Cytotoxic T cell (primary cell): ENCODE data around the gene TMEM132D.

- PRO-cap, 2 experiments, result no peak in any of the 2 experiments
Observed at GRCh38 chr12:128365525-128366440, 98.8 kb downstream of the TMEM132C start.

DNA sequence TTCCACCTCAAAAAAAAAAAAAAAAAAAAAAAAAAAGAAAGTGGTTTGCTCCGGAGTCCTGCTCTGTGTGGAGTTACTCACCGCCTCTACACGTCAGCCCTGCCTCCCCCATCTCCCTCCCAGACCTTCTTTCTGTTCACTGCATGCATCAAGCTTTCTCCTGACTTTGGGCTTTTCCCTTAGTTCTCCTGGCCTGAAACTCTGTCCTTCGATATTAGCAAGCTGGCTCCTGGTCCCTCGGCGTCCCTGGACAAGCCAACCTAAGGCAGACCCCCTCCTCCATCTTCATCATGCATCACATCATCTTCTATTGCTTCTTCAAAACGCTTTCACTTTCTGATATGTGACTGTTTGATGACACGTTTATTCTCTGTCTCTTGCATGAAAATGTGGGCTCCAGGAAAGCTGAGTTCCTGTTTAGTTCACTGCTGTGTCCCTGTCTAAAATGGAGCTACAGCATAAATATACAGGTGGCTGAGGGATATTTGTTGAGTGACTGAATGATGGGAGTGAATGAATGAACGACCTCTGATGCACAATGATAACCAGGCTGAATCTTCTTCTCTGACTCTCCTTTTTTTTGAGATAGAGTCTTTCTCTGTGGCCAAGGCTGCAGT is 40.5 kb downstream of the SLC15A4 start:
- PRO-cap, 2 experiments, result peak in 2 of 2 experiments; most common plus-strand start position 73 of the sequence (in 2); most common minus-strand start position 312 of the sequence (in 2)

DNA sequence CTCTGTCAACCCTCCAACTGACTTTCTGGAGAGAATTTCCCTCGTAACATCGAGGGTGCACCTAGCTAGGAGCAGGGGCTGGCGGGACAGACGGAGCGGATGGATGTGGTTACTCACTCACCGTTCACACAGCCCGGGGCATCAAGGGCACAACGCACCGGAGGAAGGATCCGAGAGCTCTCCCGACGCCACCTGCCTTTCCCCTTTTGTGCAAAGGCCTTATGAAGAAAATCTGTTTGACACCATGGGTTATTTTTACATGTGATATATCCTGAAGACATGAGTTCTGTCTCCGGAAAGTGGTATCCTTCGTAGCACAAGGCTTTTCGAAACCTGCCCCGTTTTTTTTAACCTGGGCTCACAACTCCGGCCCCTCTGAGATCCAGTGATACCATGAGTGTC is 31.3 kb downstream of the SLC15A4 start:
- PRO-cap, 2 experiments, result no peak in any of the 2 experiments

- PRO-cap, 2 experiments, result no peak in any of the 2 experiments
Observed at GRCh38 chr12:128829596-128830409, 6.0 kb upstream of the SLC15A4 start.

GRCh38 chr12:128830410-128831078 is 6.8 kb upstream of the SLC15A4 start:
- PRO-cap, 2 experiments, result no peak in any of the 2 experiments

GRCh38 chr12:129780116-129780380 is 123.8 kb downstream of the TMEM132D start:
- PRO-cap, 2 experiments, result peak in 1 of 2 experiments; most common minus-strand start chr12:129780169 (in 1)

DNA sequence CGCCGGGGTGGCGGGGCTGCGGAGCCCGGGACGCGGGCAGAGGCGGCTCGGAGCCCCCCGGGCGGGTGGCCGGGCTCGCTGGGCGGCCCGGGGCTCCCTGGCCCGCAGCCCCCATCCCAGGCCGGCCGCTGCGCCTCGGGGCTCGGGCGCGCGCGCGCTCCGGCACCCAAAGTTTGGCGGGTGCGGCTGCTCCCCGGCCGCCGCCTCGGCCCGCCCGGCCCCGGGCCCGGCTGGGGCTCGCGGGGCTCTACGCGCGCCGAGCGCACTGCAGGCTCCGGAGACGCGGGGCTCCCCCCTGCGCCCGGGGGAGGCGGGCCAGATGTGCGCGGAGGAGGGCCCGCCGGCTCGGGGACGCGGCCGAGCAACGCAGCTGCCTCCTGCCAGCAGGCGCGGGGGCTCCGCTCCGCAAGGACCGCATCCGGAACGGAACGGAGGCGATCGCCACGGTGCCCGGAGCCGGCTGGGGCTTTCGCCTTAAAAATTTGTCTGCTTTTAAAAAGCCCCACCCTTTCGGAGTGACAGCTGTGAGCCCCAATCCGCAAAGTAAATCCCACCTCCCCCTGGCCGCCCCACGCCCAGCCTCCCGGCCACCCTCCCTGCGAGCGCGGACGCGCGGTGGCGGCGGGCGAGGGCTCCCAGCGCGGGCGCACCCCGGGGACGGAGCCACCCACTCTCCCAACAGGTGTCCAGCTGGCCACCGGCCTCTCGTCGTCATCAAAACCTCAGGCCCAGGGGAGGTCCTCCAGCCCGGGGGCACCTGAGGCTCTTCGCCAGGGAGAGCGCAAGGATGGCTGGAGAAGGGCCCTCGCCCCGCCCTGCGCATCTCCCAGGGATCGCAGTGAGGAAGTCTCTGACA is at the start of gene TMEM132D:
Gene TMEM132D, minus strand, starts transcription at position 267 of the 856 bp plus-strand sequence.
- PRO-cap, 2 experiments, result no peak in any of the 2 experiments

- PRO-cap, 2 experiments, result no peak in any of the 2 experiments
Observed at GRCh38 chr12:130097578-130098614, 64.4 kb upstream of the FZD10 start.

DNA sequence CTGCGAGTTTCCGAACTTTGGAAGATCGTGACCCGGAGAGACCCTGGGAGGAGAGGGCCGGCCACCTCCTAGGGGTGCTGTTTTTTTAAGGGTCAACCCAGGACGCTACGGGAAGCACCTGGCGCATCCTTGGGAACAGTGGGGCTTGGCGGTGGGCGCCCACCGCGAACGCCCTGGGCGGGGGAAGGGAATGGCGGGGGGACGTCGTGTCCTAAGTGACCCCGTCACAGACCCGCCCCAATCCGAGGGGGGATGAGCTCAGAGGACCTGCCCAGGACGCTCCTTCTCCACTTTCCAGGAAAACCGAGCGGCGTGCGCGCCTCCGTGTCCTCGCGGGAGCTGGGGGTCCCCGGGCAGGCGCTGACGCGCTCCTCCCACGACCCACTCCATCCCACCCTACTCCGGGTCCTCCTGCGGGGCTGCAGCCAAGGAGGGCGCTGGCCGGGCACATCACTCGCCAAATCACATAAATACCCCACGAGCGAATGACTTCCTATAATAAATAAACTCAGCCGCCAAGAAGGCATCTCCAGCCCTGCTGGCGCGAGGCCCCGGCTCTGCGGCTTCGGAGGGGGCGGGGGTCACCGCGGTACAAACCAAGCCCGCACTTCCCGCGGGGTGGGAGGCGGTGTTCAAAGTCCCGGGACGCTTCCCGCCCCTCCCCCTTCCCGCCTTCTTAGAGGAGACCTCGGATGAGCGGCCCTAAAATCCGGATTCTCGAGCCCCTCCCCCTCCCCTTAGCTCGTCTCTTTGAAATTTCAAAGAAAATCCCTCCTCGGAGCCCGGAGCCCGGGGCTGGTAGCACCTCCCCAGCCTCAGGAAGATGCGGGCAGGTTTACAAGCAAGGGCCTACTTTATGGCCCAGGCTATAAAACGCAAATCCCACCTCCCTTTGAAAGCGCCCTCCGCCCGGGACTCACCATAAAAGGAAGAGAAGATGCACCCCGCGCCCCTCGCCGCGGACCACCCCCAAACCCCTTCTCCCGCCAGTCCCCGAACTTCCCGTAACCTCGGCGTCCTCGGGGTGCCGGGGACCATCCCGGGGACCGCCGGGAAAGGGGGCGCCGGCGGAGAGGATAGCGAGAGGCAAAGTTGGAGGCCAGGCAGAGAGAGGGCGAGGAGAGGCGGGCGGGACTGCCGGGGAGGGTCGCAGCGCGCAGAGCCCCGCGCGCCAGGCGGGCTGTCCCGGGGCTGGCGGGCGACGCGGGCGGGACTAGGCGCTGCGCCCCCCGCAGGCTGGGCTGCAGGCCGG is 796 bp upstream of the FZD10 start:
- PRO-cap, 2 experiments, result no peak in any of the 2 experiments

DNA sequence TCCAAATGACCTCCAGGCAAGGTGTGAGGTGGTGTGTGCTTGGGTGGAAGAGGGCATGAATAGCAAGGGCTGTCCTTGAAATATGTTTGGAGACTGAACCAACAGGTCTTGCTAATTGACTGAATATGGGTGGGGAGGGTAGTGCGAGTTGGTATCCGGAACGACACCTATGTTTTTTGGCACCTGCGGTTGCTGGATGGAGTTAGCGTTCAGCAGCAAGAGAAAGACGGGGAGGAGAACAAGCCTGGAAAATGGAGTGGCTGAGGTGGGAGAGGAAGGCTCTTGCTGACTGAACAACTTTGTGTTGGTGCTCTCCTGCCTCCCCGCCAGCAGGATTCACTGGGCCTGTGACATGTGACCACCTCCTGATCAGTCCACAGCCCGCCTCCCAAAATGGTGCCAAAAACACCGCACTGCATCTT is 84.0 kb upstream of the PIWIL1 start:
- PRO-cap, 2 experiments, result no peak in any of the 2 experiments

GRCh38 chr12:130633604-130634332 is 82.3 kb downstream of the RIMBP2 start:
- PRO-cap, 2 experiments, result no peak in any of the 2 experiments

DNA sequence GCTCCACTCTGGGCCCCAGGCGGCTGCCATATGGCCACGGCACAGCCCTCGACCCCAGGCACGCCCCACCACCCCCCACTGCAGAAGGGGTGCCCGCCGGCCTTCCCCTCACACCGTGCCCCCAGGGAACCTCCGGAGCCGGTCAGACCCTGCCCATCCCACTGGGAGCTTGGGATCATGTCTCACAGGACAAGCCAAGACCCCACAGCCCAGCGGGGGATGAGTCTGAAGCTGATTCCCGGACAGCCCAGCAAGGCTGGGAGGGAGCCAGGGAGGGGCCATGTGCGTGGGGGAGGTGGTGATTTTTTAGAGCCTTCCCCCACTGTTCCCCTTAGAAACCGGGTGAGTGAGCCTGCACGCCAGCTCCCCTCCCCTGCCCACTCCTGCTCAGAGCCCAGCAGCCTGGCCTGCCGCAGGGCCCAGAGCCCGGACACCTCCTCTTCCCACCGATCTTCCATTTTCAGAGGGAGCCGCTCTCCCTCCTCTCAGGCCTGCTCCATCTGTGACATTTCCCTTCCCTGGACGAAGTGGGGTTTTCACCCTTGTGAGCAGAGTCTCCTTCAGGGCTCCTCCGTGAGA is 1.4 kb downstream of the RIMBP2 start:
- PRO-cap, 2 experiments, result no peak in any of the 2 experiments

GRCh38 chr12:130952452-130953074 is 1.1 kb upstream of the ADGRD1 start:
- PRO-cap, 2 experiments, result no peak in any of the 2 experiments

DNA sequence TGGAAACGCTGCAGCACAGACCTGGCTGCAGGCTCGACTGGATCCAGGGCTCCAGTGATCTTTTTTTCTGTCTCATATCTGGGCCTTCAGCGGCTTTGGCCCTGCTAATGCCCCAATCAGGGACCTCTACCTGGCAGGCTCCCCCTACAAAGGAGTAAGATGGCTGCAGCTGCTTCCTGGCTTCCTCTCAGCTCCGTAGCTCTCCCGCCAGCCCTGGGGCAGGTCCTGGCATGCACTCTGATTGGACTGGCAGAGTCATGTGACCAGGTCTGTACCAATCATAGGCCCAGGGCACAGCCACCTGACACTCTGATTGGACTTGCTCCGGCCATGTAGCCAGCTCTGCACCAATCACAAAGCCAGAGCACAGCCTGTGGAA is 210.3 kb downstream of the ADGRD1 start:
- PRO-cap, 2 experiments, result no peak in any of the 2 experiments

- PRO-cap, 2 experiments, result no peak in any of the 2 experiments
Observed at GRCh38 chr12:131242767-131243381, 289.2 kb downstream of the ADGRD1 start.

- PRO-cap, 2 experiments, result no peak in any of the 2 experiments
Observed at GRCh38 chr12:131474331-131474814, 236.5 kb upstream of the SFSWAP start.

DNA sequence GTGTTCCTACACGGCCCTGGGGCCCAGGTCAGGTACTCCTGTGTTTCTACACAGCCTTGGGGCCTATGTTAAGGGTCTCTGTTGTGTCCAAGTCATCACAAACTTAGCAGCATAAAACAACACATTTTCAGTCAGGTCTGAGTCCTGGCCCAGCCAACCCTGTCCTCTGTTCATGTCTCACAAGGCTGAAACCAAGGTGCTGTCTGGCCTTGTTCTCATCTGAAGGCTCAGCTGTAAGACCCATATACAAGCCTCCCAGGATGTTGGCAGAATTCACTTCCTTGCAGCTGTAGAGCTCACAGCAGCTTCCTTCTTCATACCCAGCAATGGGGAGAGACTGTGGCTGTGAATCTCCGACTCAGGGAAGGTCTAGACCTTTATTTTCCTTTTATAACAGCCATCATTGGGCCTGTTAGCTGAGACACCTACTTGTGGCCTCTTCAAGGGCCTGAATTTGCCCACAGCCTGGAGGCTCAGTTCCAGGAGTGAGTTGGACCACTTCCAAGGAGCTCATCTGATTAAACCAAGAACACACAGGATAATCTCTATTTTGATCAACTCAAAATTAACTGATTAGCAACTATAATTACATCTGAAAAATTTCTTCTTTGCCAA is 107.4 kb upstream of the SFSWAP start:
- PRO-cap, 2 experiments, result no peak in any of the 2 experiments

- PRO-cap, 2 experiments, result no peak in any of the 2 experiments
Observed at GRCh38 chr12:131621874-131622740, 88.8 kb upstream of the SFSWAP start.

GRCh38 chr12:131710406-131710937 is 418 bp upstream of the SFSWAP start:
- PRO-cap, 2 experiments, result peak in 2 of 2 experiments; most common minus-strand start chr12:131710841 (in 2)

DNA sequence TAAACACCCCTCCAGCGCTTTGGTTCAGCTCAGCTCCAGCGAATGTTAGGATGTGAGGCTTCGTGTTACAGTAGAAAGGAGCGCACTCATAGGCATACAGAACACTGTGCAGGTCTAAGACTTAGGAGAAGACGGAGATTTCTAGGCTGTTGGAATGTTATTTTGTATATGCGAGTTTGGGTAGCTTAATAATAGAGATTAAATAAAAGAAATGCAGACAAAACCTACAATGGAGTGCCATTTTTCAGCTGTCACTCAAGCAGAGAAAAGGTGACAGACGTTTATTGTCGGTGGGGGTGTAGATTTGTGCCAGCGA is 25.7 kb downstream of the SFSWAP start:
- PRO-cap, 2 experiments, result peak in 1 of 2 experiments; most common plus-strand start position 221 of the sequence (in 1)